LHCN-M2 (cell line): ENCODE measurements around a stretch of chr9.

- RAMPAGE, long total RNA: no peak
These were observed 337.3 kb upstream of the PUM3 start for GRCh38 chr9:3180870-3181915.

DNA sequence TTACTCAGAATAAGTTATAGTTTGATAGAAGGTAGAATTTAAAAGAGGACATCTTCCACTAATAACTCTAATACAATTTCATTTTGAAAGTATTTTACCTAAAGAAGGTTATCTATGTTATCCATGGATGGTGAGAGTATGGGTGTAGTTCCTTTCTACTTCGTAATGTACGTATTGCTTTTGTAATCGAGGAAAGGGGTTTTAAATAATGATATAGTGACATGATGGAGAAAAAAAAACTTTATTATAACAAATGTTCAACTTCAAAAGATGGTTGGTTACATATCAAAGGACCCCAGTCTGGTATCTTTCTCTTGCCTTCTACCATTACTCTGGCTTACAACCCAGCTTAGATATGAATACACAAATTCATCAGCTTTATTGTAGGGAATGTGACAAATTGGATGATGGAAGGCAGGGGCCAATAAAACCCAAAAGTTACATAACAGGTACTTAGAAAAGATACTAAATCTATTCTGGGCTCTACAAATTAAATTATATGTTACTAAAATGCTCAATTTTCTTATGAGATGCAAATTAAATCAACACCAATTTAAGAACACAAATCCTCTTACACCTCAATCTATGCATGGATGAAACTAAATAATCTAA is 65.9 kb downstream of the RFX3 start:
- RAMPAGE, long total RNA: no peak

- RAMPAGE, long total RNA: no peak
These were observed 319.0 kb downstream of the GLIS3 start for GRCh38 chr9:3980814-3981291.

- RAMPAGE, long total RNA: no peak
These were observed 195.5 kb downstream of the GLIS3 start for GRCh38 chr9:4104181-4104982.

DNA sequence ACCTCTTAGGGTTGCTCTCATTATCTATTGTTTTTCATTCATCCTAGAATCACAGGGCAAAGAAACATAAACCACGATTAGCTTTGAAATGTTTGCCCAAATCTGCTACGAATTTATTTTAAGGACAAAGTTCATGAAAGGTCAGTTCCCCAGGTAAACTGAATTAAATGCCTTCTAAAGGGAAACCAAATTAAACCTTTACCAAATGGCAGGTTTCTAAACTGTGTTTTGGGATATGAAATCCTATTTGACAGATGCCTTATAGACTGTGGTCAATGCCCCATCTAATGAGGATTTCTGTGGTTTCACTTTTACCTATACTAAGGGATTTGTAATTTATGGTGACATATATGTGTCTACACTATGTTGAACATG is 188.6 kb downstream of the GLIS3 start:
- RAMPAGE, long total RNA: no peak

- RAMPAGE, long total RNA: no peak
These were observed 93.1 kb downstream of the GLIS3 start for GRCh38 chr9:4206704-4207317.

DNA sequence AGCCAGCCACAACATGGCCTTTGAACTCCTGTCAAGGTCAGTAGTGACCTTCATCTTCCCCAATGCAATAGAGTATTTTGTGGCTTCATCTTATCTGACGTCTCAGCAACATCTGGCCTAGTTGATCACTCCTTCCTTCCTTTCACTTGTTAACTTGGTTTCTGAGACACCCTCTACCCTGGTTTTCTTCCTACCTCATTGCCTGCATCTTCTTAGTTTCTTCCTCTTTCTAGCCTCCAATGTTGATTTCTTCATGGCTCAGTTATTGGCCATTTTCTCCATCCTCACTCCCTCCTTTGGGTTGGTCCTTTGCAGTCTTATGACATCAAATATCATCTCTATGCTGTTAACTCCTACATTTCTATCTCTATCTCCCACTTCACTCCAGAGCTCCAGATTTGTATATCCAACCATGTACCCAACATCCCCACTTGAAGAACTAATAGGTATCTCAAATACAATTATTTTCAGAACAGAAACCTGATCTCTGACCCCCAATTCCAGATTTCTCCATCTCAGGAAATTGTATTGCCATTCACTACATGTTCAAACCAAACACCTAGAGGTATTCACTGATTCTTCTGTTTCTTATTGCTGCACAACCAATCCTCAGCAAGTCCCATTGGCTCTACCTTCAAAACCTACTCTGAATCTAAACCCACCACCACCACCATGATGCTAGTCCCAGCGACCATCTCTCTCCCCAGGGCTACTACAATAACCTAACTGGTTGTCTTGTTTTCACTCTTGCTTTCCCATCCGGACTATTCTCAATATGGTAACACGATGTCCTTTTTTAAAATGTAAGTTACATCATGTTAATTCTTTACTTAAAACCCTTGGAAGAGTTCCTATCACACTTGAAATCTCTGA is 36.0 kb downstream of the GLIS3 start:
- RAMPAGE, long total RNA: no peak

DNA sequence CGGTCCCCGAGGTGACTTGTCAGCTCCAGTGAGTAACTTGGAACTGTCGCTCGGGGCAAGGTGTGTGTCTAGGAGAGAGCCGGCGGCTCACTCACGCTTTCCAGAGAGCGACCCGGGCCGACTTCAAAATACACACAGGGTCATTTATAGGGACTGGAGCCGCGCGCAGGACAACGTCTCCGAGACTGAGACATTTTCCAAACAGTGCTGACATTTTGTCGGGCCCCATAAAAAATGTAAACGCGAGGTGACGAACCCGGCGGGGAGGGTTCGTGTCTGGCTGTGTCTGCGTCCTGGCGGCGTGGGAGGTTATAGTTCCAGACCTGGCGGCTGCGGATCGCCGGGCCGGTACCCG is 1.4 kb downstream of the GLIS3 start:
- RAMPAGE, long total RNA: no peak

- RAMPAGE, long total RNA: no peak
These were observed 957 bp downstream of the GLIS3 start for GRCh38 chr9:4298807-4299414.

DNA sequence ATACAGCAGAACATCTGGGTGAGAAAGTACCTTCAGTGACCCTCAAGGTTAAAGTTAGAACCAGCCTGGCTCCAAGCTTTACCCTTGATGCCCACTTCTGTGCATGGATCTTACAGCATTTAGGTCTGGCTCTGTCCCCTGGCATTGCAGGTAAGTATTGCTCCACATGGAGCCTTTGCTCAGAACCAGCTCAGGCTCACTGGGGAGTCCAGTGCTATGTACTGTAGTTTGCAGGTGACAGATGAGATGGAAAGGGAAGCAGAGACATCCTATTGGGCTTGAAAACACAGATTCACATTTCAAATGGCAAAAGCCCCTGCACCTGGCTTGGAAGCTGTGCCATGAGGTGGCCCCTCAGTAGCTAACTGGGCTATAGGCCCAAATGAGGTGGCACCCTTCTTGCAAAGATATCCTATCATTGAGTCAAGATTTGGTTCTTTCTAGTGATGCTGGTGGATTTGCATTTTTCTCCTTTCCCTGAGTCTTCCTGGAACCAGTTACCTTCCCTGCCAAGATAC is 78.1 kb upstream of the PLPP6 start:
- RAMPAGE, long total RNA: no peak

GRCh38 chr9:4663932-4665157 is 1.9 kb downstream of the SPATA6L start:
- RAMPAGE, long total RNA: no peak

DNA sequence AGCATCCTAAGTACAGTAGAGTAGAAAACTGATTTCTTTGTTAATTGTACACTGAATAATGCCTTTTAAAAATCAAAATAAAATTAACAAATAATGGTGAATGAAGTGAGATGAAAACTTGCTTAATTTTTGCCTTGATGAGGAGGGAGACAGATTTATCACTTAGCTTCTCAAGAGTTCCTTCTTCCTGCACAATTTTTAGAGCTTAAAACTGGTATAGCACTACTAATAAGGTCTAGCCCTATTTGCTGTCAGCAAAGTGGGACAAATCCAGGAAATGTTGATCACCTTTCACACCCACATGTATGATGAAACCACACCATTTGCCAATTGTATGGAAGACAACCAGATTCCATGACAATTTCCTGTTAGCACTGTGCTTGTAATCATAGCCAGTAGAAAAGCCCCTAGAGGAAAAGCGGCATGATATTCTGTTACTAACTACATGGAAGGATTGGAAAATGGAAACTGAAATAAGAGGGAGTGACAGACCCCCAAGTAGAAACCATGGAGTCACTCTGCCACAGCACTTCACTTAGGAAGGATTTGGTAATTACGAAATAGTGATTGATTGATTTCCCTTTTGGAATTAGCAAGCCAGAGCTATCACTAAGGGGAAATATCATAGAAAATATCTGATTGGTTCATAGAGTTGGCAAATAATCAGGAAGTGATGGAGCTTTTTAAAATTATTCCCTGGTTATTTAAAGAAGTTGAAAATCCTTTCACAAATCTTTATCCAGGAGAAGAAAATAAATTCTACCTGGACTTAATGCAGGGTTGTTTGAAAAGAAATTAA is 923 bp downstream of the SPATA6L start:
- RAMPAGE, long total RNA: no peak

DNA sequence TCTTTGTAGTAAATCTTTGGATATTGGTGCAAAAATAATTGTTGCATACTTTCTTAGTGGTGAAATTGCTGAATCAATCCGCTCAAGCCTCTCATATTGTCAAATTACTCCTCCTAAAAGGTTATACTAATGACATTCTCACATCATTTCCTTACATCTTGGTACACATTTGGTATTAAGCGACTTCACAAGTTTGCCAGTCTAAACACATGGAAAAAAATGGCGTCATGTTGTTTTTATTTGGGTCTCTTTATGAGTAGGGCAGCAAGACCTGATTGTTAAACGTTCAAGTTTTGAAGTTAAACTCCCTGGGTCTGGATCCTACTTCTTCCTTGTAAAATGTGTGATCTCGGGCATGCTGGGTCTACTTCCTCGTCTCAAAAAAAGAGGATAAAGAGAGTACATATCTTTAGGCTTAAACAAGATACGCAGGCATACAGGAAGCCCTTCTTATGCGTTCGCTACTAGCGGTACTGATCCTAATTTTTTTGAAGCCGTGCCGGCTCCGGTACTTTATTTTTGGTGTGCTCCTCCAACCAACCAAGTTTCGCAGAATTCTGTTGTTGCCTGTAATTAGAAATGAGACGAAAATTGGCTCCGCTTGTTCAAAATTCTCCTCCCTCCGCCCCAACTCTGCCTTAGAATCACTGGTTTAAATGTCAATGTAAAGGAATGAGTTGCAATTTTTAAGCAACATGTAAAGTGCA is 617 bp upstream of the CDC37L1 start:
- RAMPAGE, long total RNA: no peak

- RAMPAGE, long total RNA: no peak
These were observed 9.4 kb downstream of the AK3 start for GRCh38 chr9:4731415-4732275.

DNA sequence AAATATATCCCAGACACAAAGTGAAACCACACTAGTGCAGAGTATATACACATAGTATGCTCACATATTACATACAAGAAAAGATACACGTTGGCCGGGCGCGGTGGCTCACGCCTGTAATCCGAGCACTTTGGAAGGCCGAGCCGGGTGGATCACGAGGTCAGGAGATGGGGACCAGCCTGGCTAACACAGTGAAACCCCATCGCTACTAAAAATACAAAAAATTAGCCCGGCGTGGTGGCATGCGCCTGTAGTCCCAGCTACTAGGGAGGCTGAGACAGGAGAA is 1.5 kb downstream of the AK3 start:
- RAMPAGE, long total RNA: no peak

GRCh38 chr9:4804391-4805032 is 11.8 kb downstream of the RCL1 start:
- RAMPAGE, long total RNA: no peak

- RAMPAGE, long total RNA: no peak
These were observed 47.0 kb downstream of the RCL1 start for GRCh38 chr9:4839406-4840446.

DNA sequence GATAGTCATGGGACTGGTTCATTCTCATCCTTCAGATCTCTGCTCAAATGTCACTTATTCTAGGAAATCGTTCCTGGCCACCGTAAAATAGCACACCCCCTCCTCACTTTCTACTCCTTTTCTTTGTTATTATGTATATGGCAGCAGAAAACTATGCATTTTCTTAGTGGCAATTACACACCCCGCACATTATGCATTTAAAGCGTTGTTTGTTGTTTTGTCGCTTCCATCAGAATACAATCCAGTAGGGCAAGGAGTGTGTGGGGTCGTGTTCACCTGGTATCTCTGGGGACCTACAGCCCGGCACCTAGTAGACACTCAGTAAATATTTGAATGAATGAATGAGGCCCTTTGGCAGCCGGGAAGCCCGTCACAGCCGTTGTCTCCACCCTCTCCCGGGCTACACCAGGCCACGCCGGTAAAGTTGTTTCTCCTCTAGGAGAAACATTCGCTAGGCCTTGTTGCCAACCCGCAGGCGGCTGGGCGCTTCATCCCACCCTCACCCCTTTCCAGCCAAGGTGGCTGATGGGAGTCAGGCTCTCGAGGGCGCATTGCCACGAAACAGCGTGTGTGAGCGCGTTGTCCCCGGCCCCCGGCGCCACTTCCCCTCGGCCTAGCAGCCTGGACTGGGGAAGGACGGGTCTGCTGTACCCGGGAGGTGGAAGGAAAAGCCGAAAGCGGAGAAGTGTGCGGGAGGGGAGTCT is 917 bp upstream of the JAK2 start:
- RAMPAGE, long total RNA: no peak

GRCh38 chr9:4985417-4986233 is 553 bp downstream of the JAK2 start:
- RAMPAGE, long total RNA: no peak

GRCh38 chr9:5021461-5021872 is 36.4 kb downstream of the JAK2 start:
- RAMPAGE, long total RNA: no peak